ENCODE data around the genes RHOA, DAG1, TRAIP, MST1R and LSMEM2.

DNA sequence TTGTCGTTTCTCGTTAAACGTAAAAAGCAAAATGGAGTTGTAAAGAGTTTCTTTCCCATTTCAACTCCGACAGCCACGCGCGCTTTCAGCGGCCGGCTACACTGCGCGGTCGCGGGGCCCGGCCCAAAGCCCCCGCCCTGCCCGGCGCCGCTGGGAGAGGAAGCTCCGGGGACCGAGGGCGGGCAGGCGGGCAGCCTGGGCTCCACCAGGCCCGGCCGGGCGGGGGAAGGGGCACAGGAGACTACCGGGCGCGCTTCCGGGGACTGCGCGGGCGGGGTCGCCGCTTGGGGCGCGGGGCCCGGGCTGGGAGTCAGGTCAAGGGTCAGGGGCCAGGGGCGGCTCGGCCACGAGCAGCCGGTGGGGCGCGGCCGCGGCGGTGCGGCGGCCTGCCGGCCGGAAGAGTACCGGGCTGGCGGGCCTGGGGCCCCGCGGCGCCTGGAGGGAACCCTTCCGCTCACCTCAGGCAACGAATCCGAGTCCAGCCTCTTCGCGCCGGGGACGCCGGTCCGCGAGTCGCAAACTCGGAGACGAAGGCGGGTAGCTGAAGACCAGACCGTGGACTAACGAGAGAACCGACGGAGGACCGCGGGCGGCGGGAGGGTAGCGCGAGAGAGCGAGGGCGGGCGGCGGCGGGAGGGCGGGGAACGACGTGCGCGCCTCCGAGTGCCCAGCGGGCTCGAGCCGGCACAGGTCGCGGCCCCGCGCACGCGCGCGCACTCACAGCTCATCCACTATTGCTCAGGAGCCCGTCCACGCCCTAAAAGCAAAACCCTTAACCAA is at the start of gene RHOA:
Gene RHOA, minus strand, starts transcription at position 615 of the 780 bp plus-strand sequence.
- PRO-cap = bidirectional peak, plus-strand start outside the sequence, minus-strand start at position 733 of the sequence
- RAMPAGE, long total RNA = start-site peak on the minus strand centred at position 608 of the sequence, 63 bp wide, 1,466 and 1,682 reads in 2 replicates

DNA sequence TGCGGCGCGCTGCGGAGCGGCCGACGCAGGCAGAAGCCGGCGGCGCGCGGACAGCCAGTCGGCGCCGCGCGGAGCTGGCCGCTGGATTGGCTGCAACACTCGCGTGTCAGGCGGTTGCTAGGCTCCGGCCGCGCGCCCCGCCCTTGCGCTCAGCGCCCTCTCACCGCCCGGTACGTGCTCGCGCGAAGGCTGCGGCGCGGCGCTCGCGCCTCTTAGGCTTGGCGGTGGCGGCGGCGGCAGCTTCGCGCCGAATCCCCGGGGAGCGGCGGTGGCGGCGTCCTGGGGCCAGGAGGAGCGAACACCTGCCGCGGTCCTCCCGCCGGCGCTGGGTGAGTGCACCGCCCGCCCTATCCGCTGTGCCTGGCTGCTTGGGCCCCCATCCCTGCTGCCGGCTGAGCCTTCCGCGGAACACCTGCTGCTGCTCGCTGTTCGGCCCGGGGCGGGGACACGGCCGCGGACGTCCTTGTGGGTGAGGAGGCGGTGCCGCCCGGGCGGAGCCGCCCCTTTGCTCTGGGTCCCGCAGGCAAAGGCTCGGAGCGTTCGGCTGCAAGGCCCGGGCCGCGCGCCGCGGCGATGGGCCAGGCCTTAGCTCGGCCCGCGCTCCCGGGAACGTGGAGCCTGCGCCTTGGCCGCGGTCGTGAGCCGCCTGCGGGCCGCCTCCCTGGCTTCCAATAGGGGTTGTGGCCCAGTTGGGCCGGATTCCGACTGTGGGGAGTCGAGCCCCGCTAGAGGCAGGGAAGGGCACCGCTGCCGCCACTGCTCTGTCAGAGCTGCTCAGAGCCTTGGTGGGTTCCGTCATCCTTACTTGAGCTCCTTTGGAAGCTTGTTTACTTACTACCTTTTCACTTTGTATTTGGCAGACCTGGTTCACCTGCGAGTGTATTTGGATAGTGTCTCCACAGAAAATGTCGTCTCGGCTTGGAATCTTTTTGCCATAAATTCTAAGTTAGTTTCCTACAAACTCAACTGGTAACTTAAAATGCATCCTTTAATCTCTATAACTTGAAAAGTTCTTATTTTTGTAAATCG is at the start of gene DAG1:
Gene DAG1, plus strand, starts transcription at position 163 of the 1,029 bp plus-strand sequence.
- PRO-cap = bidirectional peak, plus-strand start at position 32 of the sequence, minus-strand start outside the sequence; bidirectional peak, plus-strand start at position 534 of the sequence, minus-strand start at position 394 of the sequence
- RAMPAGE, long total RNA = no peak

DNA sequence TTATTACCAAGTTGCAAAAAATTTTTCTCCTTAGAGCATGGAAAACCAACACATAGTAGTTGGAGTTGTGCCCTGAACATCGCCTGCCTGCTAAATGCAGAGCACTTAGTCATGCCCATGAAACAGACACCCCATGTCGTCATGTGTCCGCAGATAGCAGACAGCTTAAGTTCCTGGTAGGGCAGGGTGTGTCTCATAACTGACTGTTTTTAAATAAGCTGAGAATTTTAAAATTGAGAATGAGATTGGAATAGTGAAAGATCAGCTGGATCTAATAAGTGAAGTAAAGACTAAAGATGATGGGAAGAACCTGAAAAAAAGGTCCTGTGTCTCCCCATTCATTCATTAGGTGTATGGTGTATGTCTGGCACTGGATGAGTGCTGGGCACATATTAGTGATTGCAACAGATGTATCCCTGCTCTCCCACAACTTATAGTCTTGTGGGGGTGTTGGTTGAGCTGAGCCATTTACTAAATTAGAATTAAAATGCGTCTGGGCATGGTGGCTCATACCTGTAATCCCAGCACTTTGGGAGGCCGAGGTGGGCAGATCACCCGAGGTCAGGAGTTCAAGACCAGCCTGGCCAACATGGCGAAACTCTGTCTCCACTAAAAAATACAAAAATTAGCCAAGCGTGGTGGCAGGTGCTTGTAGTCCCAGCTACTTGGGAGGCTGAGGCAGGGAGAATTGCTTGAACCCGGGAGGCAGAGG is 31.1 kb downstream of the DAG1 start:
- PRO-cap = bidirectional peak, plus-strand start at position 236 of the sequence, minus-strand start at position 96 of the sequence
- RAMPAGE, long total RNA = no peak

GRCh38 chr3:49536145-49537266 is 17.8 kb upstream of the BSN start:
- PRO-cap = no peak
- RAMPAGE, long total RNA = no peak

GRCh38 chr3:49685953-49686293 is 3.4 kb downstream of the MST1 start:
- PRO-cap = no peak
- RAMPAGE, long total RNA = no peak

DNA sequence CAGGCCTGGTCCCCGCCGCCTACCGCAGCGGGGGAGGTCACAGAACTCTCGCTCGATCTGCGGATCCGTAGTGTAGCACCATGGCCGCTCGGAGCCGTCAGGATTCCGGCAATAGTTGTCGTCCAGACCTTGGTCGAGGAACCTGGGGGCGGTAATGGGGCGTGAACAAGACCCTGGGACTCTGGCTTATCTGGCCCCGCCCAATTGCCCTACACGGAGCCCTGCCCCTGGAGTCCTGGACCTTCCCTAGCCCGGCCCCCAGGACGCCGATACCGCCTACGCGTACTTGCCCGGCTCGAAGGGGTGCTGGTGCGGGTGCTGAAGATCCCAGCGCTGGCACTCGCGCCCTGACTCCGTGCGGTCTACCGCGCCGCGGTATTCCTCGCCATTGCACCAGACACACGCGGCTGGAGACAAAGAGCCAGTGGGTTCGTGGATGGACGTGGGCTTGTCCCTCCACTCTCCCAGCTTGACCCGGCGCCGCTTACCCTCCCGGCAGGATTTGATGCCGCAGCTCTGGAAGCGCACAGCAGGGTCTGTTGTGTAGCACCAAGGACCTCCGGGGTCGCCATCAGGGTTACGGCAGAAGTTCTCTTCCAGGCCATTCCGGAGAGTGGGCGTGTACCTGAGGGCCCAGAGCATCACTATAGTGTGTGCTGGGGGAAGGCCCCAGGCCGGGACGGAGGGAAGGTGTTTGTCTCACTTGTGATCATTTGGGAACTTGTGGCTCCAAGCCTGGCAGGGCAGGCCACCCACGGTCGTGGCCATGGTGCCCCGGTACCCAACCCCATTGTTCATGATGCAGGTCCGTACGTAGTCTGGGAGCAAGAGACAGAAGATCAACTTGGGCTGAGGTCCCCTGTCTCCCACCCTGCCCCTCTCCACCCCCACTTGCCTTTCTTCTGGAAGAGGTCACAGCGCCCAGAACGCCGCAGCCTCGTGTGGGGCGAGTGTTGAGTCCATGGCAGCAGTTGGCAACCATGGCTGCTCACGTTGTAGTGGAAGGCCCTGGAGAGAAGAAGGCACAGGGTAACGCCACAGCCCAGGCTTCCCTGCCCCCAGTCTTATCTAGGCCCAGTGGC is 2.3 kb downstream of the MST1 start:
- PRO-cap = no peak
- RAMPAGE, long total RNA = no peak

DNA sequence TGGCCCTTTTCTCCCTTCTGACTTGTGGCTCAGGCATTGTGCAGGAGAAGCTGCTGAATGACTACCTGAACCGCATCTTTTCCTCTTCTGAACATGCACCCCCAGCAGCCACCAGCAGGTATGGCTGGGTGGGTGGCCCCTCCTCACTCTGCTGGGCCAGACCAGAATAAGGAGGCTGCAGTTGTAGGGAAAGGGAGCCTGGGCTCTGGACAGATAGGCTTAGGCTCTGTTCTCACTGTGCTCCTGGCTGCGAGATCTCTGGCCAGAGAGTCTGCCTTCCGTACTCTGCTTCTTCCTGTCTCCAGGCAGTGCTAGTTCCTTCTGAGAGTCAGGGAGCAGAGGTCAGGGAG is 2.0 kb downstream of the RNF123 start:
- PRO-cap = no peak
- RAMPAGE, long total RNA = no peak

- PRO-cap = no peak
- RAMPAGE, long total RNA = no peak
Observed at GRCh38 chr3:49720870-49722117, 1.8 kb upstream of the AMIGO3 start.

- PRO-cap = no peak
- RAMPAGE, long total RNA = no peak
Observed at GRCh38 chr3:49726161-49726890, 2.6 kb upstream of the GMPPB start.

- PRO-cap = no peak
- RAMPAGE, long total RNA = no peak
Observed at GRCh38 chr3:49806677-49807119, 3.6 kb downstream of the INKA1 start.

DNA sequence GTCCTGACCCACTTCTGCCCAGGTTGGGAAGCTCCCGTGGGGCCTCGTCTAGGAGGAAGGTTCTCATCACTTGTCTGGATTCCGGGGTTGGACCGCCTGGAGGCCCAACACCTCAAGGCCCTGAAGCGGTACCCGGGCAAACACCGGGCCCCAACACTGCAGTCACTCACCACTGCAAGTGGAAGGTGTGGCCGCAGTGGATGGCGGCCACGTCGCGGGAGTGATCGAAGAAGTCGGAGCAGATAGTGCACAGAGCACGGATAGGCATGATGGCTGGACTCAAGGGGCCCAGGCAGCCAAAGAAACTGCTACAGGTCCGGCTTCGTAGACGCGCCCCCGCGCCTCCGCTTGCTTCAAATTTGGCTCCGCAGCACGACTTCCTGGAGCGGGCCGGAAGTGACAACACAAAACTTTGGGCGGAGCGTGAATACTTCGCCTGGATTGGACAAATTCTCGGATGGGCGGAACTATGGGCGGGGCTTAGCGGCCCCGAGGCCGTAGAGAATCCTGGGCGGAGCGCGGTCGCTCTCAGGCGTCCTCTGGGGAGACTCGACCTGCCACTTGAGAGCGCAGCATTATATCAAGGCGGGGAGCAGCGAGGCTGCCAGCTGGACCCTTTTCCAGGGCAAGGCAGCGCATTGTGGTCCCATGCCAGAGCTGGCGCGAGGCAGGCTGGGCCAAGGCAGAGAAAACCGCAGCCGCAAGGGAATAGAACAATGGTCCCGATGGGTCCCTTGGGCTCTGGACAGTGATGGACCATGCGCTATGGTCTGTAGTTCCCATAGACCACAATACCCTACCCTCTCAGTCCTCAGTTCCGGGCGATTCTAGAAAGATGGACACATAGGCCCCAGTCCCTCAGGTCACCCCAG is at the start of gene TRAIP:
Gene TRAIP, minus strand, starts transcription at position 379 of the 872 bp plus-strand sequence.
- PRO-cap = bidirectional peak, plus-strand start at position 531 of the sequence, minus-strand start at position 361 of the sequence
- RAMPAGE, long total RNA = no peak

DNA sequence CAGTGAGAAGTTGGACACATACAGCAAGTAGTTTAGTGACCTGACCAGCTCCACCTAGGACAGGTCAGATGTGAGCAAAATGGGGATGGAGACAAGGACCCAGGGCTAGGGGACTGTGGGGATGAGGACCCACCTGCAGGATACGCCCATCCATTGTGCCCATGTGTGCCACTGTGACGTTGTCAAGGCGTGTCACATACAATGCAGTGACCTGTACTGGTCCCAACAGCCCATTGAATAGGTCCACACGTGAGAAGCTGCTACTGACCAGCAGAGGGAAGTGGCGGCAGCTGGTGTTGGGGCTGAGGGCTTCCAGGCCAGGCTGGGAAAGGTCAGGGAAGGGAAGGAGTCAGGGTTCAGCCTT is 4.7 kb downstream of the MST1R start:
- PRO-cap = no peak
- RAMPAGE, long total RNA = no peak

- PRO-cap = no peak
- RAMPAGE, long total RNA = no peak
Observed at GRCh38 chr3:49900419-49901244, 3.0 kb downstream of the MST1R start.

GRCh38 chr3:49903690-49904273 is at the start of gene MST1R:
TSS of gene MST1R (minus strand) at chr3:49903873.
- PRO-cap = bidirectional peak, plus-strand start at chr3:49904049, minus-strand start at chr3:49903873
- RAMPAGE, long total RNA = no peak

- PRO-cap = no peak
- RAMPAGE, long total RNA = no peak
Observed at GRCh38 chr3:50121980-50122645, 33.0 kb upstream of the SEMA3F start.

- PRO-cap = no peak
- RAMPAGE, long total RNA = no peak
Observed at GRCh38 chr3:50155817-50156314, 742 bp downstream of the SEMA3F start.

GRCh38 chr3:50168209-50168882 is 13.2 kb downstream of the SEMA3F start:
- PRO-cap = no peak
- RAMPAGE, long total RNA = no peak

GRCh38 chr3:50188134-50189015 is 3.0 kb upstream of the GNAT1 start:
- PRO-cap = no peak
- RAMPAGE, long total RNA = no peak

- PRO-cap = no peak
- RAMPAGE, long total RNA = no peak
Observed at GRCh38 chr3:50194631-50195293, 3.4 kb downstream of the GNAT1 start.

DNA sequence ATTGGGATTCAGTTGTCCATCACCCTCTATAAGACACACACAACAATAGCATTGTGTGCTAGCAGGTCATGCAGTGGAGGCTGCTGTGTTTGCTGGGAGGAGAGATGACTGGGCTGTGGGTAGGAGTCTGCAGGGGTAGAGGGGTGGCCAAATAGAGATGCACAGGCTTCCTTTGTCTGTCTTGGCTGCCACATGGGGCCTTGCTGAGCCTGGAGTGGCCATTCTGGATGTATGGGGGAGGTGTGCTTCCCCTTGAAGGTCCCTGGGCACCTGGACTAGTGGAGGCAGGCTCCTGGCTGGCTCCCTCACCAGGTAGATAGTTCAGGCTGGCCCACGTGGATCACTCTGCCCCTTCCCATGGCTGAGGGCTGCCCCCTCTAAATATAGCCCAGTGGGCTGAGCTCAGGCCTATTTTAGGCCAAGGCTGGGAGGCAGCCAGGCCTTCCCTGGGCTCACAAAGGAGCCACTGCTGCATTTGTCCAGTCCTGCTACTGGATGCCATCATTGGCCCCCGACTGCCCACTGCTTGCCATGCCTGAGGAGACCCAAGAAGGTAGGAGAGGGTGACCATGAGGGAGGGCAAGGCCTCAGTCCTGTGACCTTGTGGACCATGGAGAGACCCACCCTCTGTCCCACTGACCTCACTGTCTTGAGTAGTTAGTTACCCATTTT is at the start of gene LSMEM2:
Gene LSMEM2, plus strand, starts transcription at position 469 of the 672 bp plus-strand sequence.
- PRO-cap = no peak
- RAMPAGE, long total RNA = no peak